Parotid gland (tissue), 1 donor: ENCODE results near the gene ELMOD3.

GRCh38 chr2:84924693-84924932, 19.2 kb downstream of the TMSB10 start:
- PRO-cap, result unidirectional peak, minus-strand start at chr2:84924843

DNA sequence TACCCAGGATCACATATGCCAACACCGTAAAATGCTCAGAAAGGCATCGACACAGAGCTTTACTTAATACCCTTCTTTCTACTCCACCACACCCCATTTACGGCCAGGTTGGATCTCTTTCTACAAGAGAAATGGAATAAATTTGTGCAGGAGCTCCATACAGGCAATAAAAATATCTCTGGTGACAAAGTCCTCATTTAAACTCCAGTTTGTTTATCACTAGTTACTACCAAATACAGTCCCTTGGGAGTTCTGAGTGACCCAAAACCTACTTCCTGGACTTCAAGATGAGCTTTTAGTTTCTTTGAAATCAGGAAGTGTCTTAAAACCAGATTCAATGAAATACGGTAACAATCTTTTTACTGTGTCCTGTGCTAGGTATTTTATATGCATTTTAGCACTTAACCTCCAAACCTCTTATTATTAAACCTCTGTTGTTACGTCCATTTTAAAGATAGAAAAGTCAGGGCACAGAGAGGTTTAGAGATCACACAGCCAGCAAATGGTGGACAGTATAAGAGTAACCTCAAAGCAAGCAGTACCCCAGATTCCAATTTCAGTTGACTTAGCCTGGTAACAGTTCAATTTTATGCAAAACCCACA, 1.5 kb upstream of the KCMF1 start:
- PRO-cap, result no peak

DNA sequence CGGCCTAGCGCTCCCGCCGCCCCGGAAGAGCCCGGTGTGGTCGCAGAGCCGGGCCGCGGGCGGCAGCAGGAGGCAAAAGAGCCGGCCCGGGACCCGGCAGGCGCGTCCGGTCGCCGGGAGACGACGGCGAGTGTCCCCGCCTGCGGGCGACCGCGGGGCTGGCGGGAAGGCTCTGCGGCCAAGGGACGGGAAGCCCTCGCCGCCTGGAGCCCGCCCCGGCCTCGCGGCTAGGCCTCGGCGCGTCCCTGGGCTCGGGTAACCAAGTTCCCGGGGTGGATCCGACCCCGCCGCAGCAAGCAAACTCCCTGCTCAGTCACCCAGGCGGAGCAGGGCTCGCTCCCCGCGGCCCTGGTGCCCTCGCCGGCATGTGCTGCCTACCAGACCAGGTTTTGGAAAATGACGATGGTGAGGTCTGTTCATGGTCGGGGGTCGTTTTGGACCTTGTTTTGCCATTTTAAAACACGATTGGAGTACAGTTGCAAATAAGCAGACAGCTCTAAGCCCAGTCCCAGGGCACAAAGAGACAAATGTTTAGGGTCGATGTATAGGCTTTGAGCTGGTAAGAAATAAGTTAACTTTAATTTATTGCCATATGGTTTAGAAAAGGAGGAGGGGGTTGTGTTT, 987 bp downstream of the KCMF1 start:
- PRO-cap, result no peak

GRCh38 chr2:85049287-85049895, 78.4 kb downstream of the KCMF1 start:
- PRO-cap, result no peak

DNA sequence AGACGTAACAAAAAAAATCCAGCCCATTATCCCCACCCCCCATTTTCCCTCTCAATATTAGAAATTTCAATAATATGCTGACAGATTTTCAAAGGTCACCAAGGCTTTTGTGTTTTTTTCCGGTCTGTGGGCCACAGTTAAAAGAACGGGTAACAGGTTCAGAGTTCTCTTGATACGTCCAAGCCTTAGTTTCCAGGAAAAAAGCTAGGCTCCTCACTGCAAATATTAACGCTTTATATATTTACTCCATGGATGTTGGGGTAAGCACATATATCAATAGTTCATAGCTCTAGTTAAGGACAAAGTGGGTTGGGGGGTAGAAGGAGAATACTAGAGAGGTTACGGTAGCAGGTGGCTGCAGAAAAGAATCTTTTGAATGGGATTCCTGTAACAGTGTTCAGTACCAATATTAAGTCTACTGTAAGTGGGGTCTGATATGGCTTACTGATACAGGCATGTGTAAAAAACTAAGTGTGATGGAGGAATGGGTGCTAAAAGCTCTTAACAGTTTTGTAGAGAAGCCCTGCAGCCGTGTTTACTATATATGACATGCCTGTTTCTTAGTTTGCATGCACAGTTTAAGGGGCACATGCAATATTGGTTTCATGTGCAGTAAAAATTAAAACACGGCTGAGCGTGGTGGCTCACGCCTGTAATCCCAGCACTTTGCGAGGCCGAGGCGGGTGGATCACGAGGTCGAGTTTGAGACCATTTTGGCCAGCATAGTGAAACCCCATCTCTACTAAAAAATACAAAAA, 76.7 kb upstream of the TCF7L1 start:
- PRO-cap, result no peak

DNA sequence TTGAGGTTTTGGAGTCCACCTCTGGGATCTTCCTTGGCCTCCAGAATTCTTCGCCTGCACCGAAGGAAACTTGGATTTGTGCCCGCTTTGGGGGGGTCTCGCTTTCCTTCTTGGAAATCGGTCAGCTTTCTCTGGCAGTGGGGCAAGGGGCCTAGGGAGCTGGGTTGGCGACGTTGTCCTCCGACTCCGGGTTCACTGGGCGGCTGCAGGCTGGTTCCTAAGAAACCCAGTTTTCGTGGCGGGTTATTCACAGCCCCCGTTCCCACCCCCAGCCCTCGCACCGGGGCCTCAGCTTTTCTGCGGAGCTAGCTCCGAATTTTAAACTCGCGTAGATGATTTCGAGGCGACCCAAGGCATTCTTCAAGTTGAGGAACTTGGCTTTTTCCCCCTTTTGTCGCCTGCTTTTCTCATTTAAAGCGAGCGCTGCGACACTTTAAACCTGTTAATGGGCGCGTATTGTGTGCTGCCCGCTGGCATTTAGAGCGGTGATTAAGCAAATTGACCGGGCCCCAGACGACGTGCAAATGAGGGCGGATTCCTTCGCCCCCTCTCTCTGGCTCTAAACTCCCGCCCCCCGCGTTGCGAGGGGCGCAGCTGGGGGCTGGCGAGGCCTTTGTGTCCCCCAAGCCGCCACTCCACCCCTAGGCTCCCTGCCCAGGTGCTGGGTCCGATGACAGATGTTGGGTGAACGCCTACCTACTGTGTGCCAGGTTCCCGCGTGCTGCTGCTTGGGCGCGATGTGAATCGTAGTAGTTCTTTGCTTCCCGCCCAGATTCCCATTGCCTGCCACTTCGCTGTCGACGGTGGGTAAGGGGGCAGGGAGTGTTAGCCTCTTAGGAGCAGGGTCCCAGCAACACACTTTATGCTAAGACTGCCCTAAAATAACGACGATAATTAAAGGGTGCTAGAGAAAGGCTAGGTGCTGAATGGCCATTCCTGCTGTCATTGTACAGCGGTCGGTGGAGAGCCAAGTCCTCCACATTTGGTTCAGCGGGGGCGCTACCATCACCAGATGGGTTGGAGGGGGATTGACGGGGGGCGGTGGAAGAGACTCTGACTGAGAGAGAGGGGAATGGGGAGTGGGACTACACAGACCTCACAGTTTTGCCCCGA, 1.8 kb downstream of the TCF7L1 start:
- PRO-cap, result no peak

DNA sequence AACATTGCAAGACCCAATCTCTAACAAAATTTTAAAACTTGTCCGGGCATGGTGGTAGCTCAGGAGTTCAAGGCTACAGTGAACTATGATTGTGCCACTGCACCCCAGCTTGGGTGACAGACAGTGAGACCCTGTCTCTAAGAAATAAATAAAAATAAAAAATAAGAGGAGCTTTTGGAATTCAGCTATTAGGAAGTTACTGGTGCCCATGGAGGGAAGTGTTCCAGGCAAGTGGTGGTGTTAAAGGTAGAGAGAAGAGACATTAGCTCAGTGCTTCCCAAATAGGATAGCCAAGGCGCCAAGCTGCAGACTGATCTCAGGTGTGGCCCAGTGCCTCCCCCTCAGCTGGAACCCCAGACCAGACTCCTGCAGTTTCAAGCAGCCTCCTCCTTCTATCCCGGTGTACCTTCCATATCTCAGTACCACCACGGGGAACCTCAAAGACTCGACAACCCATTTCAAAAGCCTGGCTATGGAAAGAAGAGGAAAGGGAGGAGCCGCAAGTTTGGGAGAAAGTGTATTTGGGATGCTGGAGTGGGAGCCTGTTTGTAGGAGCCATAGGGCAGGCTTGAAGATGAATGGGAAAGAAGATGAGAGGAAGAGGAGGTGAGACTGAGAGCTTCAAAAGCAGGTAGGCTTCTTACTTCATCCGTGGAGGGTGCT, 8.0 kb downstream of the TCF7L1 start:
- PRO-cap, result no peak

GRCh38 chr2:85215340-85216006, 82.3 kb downstream of the TCF7L1 start:
- PRO-cap, result no peak

DNA sequence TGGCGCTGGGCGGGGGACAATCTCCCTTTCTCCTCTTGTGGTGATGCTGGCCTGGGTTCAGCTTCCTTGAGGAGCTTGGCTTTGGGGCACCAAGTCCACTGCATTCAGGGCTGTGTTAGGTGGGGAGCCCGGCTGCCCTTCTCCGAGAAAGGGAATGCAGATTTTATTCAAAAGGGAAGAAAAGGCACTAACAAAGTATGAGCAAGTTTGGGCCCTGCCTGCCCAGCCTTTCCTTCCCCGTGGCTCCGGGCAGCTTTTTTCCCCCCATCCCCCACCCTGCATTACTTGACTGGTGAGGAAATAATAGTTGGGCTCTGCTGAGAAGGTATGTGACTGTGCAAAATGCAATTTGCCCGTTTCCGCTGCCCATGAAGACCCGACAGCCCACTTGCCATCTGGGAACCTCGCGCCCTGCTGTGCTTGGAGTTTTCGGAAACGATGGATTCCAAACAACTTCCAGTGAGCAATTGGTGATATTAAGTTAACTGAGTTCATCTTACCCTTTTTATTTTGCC, 82.9 kb downstream of the TCF7L1 start:
- PRO-cap, result no peak

DNA sequence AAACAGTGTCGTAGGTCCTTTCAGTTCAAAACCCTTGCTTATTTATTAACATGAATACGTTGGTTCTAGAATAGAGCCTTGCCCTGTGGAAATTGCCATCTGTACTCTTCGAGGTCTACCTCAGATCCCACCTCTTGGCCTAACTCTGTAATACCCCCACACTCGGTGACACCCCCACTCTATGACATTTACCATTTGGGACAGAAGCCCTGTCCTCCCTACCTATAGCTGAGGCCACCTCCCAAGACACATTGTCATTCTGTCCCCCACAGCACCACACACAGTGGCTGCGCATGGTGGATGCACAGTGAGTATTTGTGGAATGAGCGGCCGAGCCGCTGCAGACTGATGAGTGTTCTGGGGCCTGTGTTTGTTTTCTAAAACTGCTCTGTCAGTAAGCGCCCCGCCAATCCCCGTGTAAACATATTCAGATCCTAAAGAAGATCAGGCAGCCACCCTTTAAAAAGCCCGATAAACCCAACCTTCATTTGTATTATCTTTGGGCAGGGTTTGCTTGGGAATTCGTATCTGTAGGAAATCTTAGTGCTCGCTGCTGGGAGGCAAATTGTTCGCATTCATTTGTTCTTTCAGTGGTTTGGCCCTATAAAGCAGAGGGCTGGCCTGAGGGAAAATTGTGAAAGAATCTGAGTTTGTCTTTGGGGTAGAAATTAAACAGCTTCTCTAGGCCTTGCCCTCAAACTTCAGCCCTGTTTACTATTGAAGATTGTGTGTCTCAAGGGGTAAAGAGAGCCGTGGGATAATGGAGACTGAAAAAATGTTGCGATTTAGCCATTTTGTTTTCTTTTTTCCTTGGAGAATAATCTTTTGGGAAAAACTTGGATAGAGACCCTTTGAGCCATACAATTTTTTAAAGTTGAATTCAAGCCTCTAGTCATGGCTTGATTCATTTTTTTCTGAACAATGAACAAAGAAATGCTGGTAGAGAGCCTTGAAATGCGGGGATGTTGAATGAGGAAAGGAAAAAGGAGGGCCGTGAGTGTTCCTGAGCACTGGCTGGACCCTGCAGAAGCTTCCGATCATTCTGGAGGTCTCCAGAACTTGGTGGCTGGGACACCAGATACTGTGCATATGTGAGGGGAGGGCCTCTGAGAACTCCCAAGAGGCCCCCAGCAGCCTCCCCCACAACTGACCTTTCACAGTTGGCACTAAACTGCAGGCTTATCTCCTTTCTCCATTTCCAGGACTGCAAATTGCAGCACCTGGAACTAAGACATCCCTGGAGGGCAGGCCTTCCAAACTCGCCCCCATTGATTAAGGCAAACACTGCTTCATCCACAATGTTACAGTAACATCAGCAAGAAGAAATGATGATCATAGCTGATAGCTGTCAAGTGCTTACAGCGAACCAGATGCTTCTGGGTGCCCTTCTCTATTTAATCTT, 68.4 kb downstream of the TGOLN2 start:
- PRO-cap, result no peak

DNA sequence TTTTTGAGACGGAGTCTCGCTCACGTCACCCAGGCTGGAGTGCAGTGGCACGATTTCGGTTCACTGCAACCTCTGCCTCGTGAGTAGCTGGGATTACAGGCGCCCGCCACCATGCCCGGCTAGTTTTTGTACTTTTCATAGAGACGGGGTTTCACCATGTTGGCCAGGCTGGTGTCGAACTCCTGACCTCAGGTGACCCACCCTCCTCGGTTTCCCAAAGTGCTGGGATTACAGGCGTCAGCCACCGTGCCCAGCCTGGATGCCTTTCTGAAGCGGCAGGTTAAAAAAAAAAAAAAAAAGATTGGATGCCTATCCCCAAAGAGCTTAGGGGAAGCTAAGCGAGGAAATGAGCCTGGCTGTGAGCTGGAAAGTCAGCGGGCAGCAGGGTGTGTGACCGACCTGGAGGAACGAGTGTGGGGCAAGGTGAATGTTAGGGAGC, 59.3 kb downstream of the TGOLN2 start:
- PRO-cap, result no peak

DNA sequence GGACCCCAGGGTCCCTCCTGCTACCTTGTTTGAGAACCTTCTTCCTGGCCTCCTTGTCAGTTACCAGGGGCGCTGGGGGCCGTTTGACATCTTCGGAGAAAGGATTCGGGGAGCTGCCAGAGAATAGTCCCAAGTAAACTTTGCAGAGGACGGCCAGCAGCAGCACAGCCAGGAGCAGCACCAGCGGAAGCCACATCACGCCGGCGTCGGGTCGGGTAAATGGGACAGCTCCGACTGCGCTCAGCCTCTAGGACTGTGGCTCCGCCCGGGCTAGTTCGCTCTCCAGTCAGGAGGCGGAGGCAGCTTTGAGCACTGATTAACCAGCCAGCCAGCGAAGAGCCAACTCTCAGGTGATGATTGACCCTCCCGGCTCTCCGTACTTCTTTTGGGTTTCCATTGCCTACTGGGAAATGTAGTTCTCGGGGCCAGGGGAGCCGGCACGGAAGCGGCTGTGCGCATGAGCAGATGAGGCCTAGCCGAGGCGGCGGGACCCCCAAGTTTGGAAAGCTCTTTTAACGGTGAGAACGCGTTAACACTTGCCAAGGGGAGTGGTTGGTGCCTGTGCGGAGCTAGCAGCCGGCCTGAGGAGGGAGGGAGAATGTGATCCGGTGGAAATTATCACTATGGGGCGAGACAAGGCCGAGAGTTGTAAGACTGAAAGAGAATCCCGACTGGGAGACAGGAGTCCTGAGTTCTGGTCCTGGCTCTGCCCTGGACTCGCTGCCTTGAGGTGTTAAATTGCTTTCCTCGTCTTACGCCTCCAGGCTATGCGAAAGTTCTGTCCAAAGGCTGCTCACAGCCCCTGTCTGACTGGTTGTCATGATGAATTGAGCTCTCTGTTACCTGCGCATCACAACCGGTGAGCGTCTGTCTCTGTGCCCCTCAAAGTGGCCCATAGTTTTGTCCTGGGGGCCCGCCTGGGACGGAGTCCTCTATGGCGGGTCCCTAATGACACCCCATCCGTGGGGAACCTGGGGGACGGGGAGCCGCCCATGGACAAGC, at the start of gene ELMOD3:
ELMOD3 (plus strand) TSS at position 458 of the 1,002 bp plus-strand sequence.
- PRO-cap, result bidirectional peak, plus-strand start at position 422 of the sequence, minus-strand start at position 213 of the sequence

- PRO-cap, result no peak
Observed at GRCh38 chr2:85396558-85397501, 13.3 kb downstream of the CAPG start.

GRCh38 chr2:85421209-85421817, 2.8 kb downstream of the SH2D6 start:
- PRO-cap, result no peak

DNA sequence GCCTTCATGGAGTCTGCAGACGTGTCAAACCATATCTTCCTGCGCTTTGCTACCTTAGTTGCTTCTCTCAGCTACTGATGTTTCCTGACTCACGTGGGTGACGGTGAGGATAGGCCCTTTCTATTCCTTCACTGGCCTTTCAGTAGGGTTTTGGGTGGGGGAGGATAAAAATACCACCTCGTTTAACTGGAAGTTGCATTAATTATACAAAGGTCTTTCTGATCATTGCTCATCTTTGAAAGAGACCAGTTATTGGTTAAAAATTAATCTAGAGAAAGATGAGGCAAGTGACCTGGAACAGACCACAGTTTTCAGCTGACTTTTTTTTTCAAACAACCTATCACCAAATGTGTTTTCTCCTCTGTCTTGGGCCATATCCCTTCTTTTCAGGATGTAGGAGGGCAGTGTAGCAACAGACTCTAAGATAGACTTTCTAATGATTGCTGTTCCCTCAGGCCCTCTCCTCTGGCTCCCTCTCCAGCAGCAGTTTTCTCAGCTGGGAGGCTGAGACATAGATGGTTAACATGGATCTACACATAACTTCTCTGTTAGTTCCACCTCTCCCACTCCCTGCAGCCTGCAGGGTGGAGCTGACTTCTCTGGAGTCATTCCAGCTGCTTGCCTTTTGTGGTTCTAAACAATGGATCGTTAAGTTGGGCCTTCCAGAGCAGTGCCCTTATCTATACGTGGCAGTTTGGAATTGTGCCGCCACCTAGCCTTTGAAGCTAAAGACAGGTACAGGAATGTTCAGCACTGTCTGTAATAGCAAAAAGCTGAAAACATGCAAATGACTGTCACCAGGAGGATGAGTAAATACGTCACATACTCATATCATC, 49.9 kb downstream of the SH2D6 start:
- PRO-cap, result no peak

GRCh38 chr2:85539450-85540211, 663 bp downstream of the MAT2A start:
- PRO-cap, result bidirectional peak, plus-strand start at chr2:85539640, minus-strand start at chr2:85539577; bidirectional peak, plus-strand start at chr2:85540064, minus-strand start at chr2:85539915

DNA sequence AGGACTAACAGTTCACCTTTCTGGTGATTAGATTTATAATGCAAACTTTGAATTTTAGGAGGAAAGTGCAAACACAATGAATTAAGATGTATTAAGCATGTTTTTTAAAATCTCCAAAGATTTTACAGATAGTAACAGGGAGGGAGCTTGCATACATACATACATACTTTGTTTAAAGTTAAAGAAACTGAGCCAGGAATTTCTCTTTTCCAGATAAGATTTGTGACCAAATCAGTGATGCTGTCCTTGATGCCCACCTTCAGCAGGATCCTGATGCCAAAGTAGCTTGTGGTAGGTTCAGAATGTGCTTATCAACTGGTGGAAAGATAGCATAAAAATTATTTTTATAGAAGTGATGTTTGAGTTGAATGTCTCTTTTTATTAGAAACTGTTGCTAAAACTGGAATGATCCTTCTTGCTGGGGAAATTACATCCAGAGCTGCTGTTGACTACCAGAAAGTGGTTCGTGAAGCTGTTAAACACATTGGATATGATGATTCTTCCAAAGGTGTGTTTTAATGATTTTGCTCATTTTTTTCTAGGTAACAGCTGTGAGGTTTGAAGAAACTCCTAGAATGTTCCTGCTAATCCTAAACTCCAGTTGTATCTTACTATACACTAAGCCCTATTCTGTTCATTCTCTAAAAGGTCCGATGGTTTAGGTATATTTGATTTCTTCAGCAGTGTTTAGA, 2.0 kb downstream of the MAT2A start:
- PRO-cap, result no peak

GRCh38 chr2:85542547-85543084, 3.6 kb downstream of the MAT2A start:
- PRO-cap, result no peak

- PRO-cap, result no peak
Observed at GRCh38 chr2:85546644-85547633, 8.0 kb downstream of the MAT2A start.

GRCh38 chr2:85585708-85586229, 1.5 kb downstream of the VAMP5 start:
- PRO-cap, result bidirectional peak, plus-strand start at chr2:85585931, minus-strand start at chr2:85585766